Measurements from ENCODE around the gene ATP4B.

GRCh38 chr13:112605567-112606041 is 17.7 kb upstream of the TUBGCP3 start:
- RRBS: no CpG with 5 or more reads among the region's 18 CpGs
CAGE:
- cytosol, long polyA plus RNA: no peak
- long polyA plus RNA: no peak
- nucleus, long polyA plus RNA: no peak

GRCh38 chr13:112700782-112701404 is 11.1 kb downstream of the ATP11A start:
- RRBS: no CpG with 5 or more reads among the region's 24 CpGs
CAGE:
- cytosol, long polyA plus RNA: no peak
- long polyA plus RNA: no peak
- nucleus, long polyA plus RNA: no peak

GRCh38 chr13:112705170-112705798 is 15.4 kb downstream of the ATP11A start:
- RRBS: no CpG with 5 or more reads among the region's 20 CpGs
CAGE:
- cytosol, long polyA plus RNA: no peak
- long polyA plus RNA: no peak
- nucleus, long polyA plus RNA: no peak

- RRBS: no CpG with 5 or more reads among the region's 13 CpGs
CAGE:
- cytosol, long polyA plus RNA: no peak
- long polyA plus RNA: no peak
- nucleus, long polyA plus RNA: no peak
Observed at GRCh38 chr13:112734030-112734805, 44.4 kb downstream of the ATP11A start.

GRCh38 chr13:112826602-112827215 is 136.9 kb downstream of the ATP11A start:
- RRBS: no CpG with 5 or more reads among the region's 16 CpGs
CAGE:
- cytosol, long polyA plus RNA: no peak
- long polyA plus RNA: no peak
- nucleus, long polyA plus RNA: no peak

DNA sequence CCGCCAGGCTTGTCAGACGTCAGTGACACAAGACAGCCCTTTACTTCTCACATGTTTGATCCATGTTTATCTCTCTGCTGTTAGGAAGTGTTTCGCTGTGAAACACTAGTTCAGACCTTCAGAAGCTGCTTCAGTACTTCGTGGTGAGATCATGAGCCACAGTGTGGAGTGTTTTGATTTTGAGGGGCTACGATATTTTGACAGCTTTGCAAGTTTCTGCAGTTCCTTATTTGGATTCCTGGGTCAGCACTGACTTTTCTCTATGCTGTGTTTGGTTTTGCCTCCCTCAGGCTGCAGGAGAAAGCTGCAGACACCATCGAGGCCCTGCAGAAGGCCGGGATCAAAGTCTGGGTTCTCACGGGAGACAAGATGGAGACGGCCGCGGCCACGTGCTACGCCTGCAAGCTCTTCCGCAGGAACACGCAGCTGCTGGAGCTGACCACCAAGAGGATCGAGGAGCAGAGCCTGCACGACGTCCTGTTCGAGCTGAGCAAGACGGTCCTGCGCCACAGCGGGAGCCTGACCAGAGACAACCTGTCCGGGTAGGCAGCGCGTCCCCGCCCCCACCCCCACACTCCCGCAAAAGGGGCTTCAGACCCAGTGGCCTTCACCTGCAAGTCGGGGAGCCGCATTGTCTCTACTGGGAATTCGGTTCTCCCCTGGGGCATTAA is 114.9 kb upstream of the MCF2L start:
- RRBS: no CpG with 5 or more reads among the region's 30 CpGs
CAGE:
- cytosol, long polyA plus RNA: no peak
- long polyA plus RNA: no peak
- nucleus, long polyA plus RNA: no peak

- RRBS: no CpG with 5 or more reads among the region's 18 CpGs
CAGE:
- cytosol, long polyA plus RNA: no peak
- long polyA plus RNA: no peak
- nucleus, long polyA plus RNA: no peak
Observed at GRCh38 chr13:112878139-112878616, 90.8 kb upstream of the MCF2L start.

- RRBS: no CpG with 5 or more reads among the region's 28 CpGs
CAGE:
- cytosol, long polyA plus RNA: no peak
- long polyA plus RNA: no peak
- nucleus, long polyA plus RNA: no peak
Observed at GRCh38 chr13:112893375-112894116, 75.5 kb upstream of the MCF2L start.

DNA sequence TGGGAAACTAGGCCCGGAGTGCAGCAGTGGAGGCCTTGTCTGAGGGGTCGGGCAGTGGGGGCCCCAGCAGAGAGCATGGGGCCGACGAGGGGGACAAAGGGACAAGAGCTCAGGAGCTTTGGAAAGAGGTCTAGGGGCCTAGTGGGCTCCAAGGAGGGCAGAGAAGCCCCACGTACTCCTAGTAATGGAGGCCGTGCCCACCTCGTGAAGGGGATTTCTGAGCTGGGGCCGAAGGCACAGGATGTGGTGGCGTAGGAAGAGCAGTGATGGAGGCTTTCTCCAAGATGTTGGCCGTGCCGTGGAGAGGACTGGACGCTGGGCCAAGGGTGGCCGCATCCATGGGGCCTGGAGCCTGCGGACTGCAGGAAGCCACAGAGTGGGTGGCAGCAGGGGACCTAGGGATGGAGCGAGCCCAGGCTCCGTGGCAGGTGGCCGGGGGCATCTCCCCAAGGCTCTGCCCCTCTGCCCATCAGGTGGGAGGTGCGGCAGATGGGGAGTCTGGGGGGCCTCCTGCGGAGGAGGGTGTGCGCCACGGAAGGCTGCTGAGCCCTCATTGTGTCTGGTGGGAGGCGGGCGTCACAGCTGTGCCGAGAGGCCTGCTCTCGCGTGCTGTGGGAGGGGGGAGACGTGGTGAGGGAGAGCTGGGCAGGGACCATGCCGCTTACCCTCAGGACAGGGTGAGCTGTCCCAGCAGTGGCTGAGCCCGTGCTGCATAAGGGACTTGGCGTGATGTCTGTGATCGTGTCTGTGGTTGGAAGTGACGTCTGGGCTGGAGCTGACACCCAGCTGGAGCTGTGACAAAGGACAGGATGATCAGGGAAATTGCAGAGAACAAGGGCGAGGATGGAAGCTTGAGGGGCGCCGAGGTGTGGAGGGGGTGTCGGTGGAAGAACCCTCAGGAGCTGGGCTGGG is 13.3 kb downstream of the MCF2L start:
- RRBS: 58% methylated on average over 1 of the region's 36 CpGs
CAGE:
- cytosol, long polyA plus RNA: no peak
- long polyA plus RNA: no peak
- nucleus, long polyA plus RNA: no peak

GRCh38 chr13:112995509-112996327 is 26.7 kb downstream of the MCF2L start:
- RRBS: 94% methylated on average over 6 of the region's 31 CpGs
CAGE:
- cytosol, long polyA plus RNA: no peak
- long polyA plus RNA: no peak
- nucleus, long polyA plus RNA: no peak

GRCh38 chr13:113098505-113099213 is 6.9 kb upstream of the F7 start:
- RRBS: no CpG with 5 or more reads among the region's 22 CpGs
CAGE:
- cytosol, long polyA plus RNA: no peak
- long polyA plus RNA: no peak
- nucleus, long polyA plus RNA: no peak

DNA sequence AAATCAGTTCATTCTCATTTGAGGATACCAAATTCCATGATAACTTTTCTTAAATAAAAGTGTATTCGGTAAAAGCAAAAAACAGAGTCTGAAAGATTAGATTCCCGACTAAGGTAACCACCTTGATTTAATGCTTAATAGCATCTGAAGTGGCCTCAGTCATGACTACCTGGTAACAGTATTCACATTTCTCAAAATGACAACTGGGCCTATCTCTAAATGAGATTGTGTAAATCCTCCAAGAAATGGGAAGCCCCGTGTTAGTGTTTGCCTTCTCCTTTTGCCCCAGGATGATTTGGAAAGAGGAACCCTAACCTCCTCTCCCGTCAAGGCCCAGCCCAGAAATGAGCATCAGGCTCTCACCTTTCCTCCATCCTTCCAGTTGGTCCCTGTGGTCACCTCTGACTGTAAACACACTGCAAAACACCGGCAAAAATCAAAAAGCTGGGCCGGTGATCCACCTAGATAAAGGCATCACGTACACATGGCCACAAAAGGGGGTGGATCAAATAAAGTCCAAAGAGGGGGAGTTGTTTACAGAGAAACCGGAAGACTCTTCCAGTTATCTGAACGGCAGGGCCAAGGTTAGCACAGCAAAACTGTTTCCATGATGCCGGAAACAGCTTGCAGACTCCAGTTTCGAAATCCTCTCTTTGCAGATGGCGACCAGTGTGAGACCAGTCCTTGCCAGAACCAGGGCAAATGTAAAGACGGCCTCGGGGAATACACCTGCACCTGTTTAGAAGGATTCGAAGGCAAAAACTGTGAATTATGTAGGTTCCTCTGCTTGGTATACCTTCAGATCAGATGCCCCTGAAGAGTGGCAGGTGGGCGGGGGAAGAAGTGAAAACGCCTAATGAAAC is 16.3 kb downstream of the F10 start:
- RRBS: 76% methylated on average over 5 of the region's 17 CpGs
CAGE:
- cytosol, long polyA plus RNA: no peak
- long polyA plus RNA: no peak
- nucleus, long polyA plus RNA: no peak

DNA sequence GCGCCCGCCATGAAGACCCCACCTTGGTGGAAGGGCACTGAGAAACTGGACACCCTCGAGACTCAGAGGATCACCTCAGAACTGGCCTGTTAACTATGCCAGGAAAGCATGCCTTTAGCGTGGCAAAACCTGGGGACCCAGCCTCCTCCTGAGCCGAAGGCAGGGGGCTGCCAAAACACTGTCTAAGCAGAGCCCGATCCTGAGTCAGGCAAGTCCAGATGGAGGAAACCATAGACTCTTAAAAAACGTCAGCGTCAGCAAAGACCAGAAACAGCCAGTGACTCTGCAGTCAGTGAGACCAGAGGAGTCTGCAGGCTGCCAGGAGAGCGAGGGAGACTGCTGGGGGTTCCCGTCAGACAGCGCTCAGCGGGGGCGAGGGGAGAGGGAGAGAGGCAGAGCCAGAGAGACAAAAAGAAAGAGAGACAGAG is 6.2 kb upstream of the PROZ start:
- RRBS: no CpG with 5 or more reads among the region's 13 CpGs
CAGE:
- cytosol, long polyA plus RNA: no peak
- long polyA plus RNA: no peak
- nucleus, long polyA plus RNA: no peak

DNA sequence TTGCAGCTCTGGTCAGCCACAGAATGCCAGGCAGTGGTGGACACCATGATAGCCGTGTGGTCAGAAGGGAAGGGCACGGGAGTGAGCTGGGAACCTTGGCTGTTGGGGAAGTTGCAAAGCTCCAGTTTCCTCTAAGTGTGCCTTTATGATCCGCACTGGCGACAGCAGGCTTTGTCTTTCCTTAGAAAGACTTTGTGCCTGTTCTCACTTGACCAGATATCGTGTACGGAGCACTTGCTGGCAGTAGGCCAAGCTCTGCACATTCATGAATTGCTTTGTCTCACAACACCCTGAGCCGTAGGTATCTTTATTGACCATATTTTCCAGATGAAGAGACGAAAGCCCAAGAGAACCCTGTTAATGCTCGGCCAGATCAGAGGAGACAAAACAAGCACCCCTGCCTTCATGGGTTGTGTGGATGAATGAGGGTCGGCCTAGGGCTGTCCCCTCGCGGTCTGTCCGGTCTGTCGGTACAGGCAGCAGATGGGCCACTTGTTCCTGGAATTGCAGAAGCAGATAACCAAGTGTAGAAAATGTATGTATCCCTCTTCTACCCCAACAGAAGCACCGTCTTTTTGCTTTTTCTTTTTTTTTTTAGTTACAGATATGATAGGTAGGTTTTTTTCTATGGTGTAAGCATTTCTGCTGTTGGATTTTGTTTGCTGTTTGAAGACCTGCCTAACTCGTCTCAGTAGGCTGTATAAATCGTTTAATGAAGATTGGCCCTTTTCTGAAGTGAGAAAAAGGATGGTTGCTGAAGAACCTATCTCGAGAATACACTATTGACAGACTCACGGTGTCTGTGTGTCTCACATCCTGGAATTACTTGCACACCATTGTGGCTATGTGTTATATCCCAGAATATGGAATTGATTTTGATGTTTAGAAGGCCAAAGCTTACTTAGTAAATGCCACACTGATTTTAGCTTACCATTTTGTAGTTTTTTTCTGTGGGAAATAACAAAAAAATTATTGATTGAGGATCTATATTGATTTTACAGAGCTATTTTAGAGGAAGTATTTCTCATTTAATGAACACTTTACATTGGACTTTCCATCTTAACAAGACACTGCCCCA is 15.4 kb downstream of the CUL4A start:
- RRBS: no CpG with 5 or more reads among the region's 19 CpGs
CAGE:
- cytosol, long polyA plus RNA: no peak
- long polyA plus RNA: no peak
- nucleus, long polyA plus RNA: start-site peak on the plus strand centred at position 263 of the sequence, 381 bp wide, 47 and 107 reads in 2 replicates

DNA sequence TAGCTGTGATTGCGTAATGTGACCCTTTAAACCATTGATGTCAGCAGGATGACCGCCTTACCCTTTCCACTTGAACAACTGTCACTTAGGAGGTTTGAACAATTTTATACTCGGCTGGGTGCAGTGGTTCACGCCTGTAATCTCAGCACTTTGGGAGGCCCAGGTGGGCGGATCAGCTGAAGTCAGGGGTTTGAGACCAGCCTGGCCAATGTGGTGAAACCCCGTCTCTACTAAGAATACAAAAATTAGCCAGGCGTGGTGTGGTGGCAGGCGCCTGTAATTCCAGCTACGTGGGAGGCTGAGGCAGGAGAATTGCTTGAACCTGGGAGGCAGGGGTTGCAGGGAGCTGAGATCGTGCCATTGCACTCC is 3.0 kb downstream of the LAMP1 start:
- RRBS: no CpG with 5 or more reads among the region's 10 CpGs
CAGE:
- cytosol, long polyA plus RNA: no peak
- long polyA plus RNA: no peak
- nucleus, long polyA plus RNA: no peak

DNA sequence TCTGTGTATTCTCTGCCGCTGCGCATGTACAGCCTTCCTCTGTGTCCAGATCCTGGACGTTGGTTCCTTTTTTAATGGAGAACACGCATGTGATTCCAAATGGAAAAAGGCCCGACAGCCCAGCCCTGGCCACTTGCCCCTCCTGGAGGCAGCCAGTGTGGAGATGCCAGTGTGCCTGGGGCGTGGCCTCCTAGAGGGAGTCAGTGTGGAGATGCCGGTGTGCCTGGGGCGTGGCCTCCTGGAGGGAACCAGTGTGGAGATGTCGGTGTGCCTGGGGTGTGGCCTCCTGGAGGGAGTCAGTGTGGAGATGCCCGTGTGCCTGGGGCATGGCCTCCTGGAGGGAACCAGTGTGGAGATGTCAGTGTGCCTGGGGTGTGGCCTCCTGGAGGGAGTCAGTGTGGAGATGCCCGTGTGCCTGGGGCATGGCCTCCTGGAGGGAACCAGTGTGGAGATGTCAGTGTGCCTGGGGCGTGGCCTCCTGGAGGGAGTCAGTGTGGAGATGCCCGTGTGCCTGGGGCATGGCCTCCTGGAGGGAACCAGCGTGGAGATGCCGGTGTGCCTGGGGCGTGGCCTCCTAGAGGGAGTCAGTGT is 16.4 kb downstream of the LAMP1 start:
- RRBS: no CpG with 5 or more reads among the region's 16 CpGs
CAGE:
- cytosol, long polyA plus RNA: no peak
- long polyA plus RNA: no peak
- nucleus, long polyA plus RNA: no peak

GRCh38 chr13:113319165-113319981 is 22.3 kb downstream of the LAMP1 start:
- RRBS: no CpG with 5 or more reads among the region's 27 CpGs
CAGE:
- cytosol, long polyA plus RNA: no peak
- long polyA plus RNA: no peak
- nucleus, long polyA plus RNA: no peak

GRCh38 chr13:113548033-113548752 is 36.4 kb upstream of the TFDP1 start:
- RRBS: no CpG with 5 or more reads among the region's 36 CpGs
CAGE:
- cytosol, long polyA plus RNA: no peak
- long polyA plus RNA: no peak
- nucleus, long polyA plus RNA: no peak

DNA sequence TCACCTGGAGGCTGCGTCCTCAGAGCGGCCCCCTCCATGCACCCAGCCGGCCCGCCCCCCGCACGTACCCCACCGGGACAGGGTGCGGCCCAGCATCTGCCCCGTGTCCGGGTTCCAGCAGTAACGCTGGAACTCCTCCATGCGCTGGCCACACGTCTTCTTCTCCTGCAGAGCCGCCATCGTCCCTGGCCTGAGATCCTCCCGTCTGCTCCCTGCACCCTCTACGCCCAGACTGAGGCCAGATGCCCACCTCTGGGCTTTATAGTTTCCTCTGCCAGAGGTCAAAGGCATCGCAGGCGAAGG is at the start of gene ATP4B:
Gene ATP4B (minus strand): TSS at position 234 of the 303 bp plus-strand sequence.
- RRBS: no CpG with 5 or more reads among the region's 19 CpGs
CAGE:
- cytosol, long polyA plus RNA: no peak
- long polyA plus RNA: no peak
- nucleus, long polyA plus RNA: no peak

DNA sequence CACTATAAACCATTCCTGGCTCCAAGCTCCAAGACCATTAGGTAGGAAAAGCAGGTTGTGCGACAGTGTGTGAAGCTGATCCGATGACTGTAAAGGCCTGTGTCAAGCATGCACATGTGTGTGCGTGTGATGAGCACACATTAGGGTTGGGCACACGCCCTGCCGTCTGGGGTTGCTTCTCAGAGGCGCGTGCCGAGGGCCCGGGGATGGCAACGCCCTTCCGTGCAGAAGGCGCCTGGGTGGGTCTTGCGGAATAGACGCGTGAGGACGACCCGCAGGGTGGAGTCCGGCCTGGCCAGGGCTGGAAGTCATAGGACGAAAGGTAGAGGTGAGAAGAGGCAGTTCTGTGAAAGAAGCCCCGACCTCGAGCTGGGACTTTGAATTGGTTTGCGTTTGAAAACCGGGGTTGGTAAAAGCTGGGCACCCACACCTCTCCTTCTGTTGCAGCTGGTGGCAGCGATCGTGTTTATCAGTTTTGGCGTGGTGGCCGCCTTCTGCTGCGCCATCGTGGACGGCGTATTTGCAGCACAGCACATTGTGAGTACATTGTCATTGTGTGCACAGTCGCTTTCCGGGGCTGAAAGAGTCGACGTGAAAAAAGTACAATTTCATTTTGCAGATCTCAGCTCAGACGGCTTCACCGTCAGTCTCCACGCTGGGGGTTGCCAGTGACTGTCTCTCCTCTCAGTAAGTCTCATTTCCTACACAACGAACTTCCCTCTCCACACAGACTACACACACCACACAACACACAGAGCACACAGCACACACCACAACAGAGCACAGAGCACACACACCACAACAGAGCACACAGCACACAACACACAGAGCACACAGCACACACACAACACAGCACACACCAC is 35.9 kb downstream of the TMEM255B start:
- RRBS: 93% methylated on average over 12 of the region's 39 CpGs
CAGE:
- cytosol, long polyA plus RNA: no peak
- long polyA plus RNA: no peak
- nucleus, long polyA plus RNA: no peak

All from SK-N-SH (cell line).